Pericardium (tissue), 1 donor: ENCODE results near the gene SCP2D1.

GRCh38 chr20:15045642-15046208 is 708.3 kb upstream of the FLRT3 start:
- RRBS: no CpG with 5 or more reads among the region's 7 CpGs

DNA sequence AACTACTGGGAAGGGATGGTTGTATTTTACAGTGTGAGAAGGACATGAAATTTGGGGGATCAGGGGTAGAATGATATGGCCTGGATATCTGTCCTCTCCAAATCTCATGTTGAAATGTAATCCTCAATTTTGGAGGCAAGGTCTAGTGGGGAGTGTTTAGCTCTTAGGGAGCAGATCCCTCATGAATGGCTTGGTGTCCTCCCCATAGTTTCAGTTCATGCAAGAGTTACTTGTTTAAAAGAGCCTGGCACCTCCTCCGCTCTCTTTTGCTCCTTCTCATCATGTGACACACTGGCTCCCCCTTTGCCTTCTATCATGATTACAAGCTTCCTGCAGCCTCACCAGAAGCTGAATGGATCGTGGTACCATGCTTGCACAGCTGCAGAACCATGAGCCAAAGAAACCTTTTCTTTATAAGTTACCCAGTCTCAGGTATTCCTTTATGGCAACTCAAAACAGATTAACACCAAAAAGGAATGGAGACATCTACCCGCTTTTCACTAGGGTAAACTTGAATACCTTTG is 733.0 kb upstream of the FLRT3 start:
- RRBS: no CpG with 5 or more reads among the region's 3 CpGs

DNA sequence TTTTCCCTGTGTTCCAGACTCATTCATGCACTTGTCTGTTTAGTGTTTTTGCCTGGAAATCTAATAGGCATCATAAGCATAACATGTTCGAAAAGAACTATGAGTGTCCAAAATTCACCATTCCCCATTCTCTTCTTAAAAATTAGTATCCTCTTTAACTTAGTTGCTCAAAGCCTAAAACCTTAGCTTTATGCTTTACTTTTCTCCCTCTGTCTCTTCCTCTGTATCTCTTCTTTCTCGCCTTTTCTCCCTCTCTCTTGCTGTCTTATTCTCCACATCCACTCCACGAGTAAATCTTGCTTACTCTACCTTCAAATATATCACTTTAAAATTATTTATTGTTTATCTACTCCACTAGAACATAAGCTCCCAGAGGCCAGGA is 743.2 kb upstream of the FLRT3 start:
- RRBS: no CpG with 5 or more reads among the region's 3 CpGs

GRCh38 chr20:16528086-16528505 is 45.2 kb downstream of the KIF16B start:
- RRBS: no CpG with 5 or more reads among the region's 4 CpGs

GRCh38 chr20:16530133-16530506 is 43.1 kb downstream of the KIF16B start:
- RRBS: no CpG with 5 or more reads among the region's 8 CpGs

DNA sequence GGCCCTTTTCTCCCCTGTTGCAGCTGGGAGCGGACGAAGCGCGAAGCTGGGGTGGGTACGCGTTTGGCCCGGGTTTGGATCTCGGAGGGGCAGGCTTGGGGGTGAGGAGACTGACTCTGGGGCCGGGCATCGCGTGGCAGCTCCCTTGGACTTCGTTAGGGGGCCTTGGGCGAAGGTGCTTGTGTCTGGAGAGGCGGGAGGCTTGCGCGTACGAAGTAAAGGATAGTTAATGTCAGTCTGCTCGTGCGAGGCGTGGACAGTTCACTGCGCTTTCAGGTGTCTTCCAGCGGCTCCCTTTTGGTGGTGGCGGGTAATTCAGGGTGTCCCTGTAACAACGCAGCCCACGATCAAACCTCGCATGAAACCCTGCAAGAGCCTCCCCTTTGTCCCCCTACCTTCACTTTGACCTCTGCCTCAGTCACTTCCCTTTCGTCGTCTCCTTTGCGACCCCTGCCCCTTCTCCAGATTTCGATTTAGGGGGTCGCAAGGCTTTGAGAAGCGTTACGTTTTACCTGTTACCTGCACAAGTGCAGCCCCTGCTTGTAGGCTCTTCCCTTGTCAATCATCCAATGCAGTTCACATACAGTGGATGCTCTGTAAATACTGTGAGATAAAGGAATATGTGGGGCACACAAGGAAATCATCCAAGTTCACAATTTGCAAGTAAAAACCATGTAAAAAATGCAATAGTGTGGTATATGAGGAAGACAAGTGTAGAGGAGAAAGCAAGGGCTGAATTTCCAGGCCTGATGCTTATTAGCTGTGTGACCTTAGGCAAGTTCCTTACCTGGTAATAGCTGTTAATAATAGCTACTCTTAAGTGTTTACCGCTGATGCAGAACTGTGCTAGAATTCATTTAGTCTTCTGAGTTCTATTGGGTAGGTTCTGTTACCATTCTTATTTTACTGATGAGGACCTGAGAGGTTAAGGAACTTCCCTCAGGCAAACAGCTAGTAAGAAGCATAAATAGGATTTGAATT is 578 bp downstream of the SNRPB2 start:
- RRBS: 3% methylated on average over 3 of the region's 34 CpGs

- RRBS: no CpG with 5 or more reads among the region's 7 CpGs
These were observed 1.2 kb downstream of the DSTN start for GRCh38 chr20:17571069-17571467.

GRCh38 chr20:17654503-17655188 is 27.4 kb downstream of the RRBP1 start:
- RRBS: no CpG with 5 or more reads among the region's 9 CpGs

- RRBS: no CpG with 5 or more reads among the region's 12 CpGs
These were observed 10.8 kb downstream of the BANF2 start for GRCh38 chr20:17710556-17710956.

DNA sequence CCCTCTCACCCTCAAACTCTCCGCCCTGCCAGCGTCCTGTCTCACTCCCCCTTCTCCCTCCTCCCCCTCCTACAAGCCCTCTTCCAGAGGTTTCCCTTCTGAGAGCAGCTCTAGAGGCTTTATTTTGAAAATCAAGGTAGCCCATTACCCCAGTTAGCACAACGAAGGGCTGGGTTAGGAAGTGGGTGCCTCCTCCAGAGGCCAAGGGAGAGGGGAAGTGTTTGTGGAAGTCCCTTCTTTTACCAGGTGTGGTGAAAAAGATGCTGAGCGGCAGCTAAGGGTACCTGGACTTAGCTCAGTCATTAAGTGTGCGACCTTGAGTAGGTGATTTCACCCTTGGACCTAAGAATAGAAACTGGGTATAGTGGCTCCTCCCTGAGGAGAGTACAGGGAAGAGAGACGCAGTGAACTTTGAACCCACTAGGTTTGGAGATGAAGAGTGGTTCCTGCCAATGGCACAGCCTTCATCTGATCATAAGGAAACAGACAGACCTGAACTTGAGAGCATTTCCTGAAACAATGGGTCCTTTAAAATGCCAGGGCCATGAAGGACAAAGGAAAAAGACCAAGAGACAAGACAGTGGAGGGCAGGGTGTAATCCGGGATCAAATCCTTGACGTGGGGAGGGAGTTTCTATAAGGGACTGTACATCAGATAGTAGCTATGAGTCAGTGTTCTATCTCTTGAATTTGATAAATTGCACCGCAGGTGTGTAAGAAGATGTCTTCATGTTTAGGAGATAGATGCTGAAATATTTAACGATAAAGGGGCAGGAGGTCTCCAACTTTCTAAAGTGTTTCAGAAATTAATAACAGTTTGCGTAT is 124.0 kb downstream of the BANF2 start:
- RRBS: no CpG with 5 or more reads among the region's 11 CpGs

DNA sequence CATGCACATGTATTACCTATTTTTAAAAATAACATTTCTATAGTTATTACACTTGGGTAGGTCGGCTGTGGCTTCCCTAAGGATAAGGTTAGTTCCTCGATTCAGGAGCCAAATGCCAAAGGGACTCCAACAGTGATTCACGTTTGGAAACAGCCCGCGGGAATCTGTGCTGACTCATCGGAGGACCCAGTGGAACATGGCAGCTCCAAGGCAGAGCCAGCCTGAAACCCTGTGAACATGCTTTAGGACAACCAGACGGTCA is 133.4 kb downstream of the SNX5 start:
- RRBS: no CpG with 5 or more reads among the region's 7 CpGs

DNA sequence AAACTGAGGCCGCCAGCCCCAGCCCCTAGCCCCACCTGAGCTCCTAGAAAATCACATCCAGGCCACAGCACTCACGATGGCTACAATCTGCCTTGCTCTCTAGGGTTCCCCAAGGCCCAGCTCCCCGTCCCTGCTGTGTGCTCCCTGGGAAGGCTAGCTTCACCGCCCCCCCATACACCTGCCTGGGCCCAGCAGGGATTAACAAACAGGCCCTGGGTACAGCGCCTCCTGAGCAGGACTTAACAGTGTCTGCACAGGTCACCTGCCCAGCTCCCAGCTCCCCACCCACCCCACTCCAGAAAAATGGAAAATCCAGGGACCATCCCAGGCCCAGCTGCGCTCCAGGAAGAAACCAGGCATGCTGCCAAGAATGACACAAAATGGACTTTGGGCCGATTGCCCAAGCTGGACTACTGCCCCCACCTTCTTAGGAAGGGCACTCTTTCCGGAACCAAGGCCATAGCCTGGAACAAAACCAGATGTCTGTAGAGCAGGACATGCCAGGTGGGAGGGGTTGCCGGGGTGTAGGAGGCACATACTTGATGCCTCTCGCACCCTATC is 105.0 kb downstream of the SNX5 start:
- RRBS: no CpG with 5 or more reads among the region's 10 CpGs

GRCh38 chr20:17869463-17869850 is 99.1 kb downstream of the SNX5 start:
- RRBS: no CpG with 5 or more reads among the region's 8 CpGs

GRCh38 chr20:17936635-17937295 is 31.8 kb downstream of the SNX5 start:
- RRBS: no CpG with 5 or more reads among the region's 14 CpGs

GRCh38 chr20:18057220-18057402 is 605 bp downstream of the OVOL2 start:
- RRBS: 4% methylated on average over 3 of the region's 10 CpGs

- RRBS: 3% methylated on average over 20 of the region's 45 CpGs
These were observed 1.3 kb upstream of the OVOL2 start for GRCh38 chr20:18058788-18059615.

GRCh38 chr20:18738120-18738494 is 75.5 kb upstream of the SCP2D1 start:
- RRBS: no CpG with 5 or more reads among the region's 6 CpGs

GRCh38 chr20:18813486-18813914 is at the start of gene SCP2D1:
Gene SCP2D1 (plus strand): TSS chr20:18813783.
- RRBS: no CpG with 5 or more reads among the region's 3 CpGs